Breast (tissue), 4 donors: ENCODE results near the genes ILKAP and PER2.

DNA sequence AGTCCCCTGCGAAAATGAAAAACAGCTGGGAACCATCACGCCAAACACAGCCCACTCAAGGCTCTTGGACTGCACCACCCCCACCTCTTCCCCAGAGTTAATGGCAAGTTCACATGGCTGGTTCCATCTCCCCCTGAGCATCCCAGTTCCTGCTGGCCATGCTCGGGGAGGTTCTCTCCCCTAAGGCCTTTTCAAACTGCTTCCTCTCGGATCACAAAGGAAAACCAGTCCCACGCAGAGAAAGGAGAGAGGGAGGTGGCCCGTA is 35.1 kb upstream of the MLPH start:
- PRO-cap, 3 experiments = no peak in any of the 3 experiments
- RRBS = no CpG with 5 or more reads among the region's 6 CpGs

- PRO-cap, 3 experiments = no peak in any of the 3 experiments
- RRBS = no CpG with 5 or more reads among the region's 8 CpGs
Measured at GRCh38 chr2:237496999-237497403, 9.9 kb downstream of the MLPH start.

DNA sequence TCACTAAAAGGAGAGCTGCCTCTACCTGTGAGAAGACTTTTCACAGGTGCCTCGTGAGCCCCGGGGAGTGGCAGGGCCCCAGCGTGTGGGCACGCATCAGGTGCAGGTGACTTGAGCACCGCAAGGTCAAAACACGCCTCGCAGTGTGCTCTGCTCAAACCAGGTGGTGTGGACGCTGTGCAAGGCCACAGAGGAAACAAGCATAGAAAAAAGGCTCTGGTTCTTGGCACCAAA is 10.3 kb downstream of the MLPH start:
- PRO-cap, 3 experiments = no peak in any of the 3 experiments
- RRBS = no CpG with 5 or more reads among the region's 8 CpGs

DNA sequence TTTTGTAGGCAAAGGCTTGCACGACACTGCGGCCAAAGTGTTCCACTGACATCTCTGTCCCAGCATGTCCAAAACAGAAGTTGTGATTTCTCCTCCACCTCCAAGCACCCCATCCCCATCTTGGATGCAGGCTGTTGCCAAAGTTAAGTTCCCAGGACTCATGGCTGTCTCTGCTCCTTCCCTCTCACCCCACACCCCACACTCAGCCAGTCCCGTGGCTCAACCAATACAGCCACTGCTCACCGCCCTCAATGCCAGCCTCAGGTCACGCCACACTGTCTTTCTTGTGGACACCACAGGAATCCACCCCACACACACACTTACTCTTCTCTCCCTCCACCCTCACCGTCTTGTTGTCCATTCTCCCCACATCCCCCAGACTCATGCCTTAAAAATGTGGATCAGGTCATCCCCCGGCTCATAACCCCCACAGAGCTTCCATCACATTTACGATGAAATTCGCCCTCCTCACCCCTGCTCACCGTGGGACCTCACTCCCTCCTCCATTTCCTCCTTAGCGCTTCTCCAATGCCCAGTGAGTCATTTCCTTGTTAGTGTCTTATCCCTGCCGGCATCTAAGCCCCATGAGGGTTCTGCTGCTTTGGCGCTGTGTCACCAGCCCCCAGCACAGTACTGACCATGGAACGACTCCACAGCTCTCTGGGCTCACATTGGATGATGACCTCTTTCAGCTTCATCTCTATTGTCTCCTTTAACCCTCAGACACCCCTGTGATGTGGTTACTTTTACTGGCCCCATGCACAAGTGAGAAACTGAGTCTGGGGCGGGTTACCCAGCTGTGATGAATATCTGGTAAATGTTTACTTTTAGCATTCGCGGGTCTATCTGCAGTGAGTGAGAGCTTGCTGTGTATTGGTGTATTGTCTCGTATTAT is 13.8 kb downstream of the MLPH start:
- PRO-cap, 3 experiments = no peak in any of the 3 experiments
- RRBS = no CpG with 5 or more reads among the region's 18 CpGs

- PRO-cap, 3 experiments = no peak in any of the 3 experiments
- RRBS = no CpG with 5 or more reads among the region's 17 CpGs
Measured at GRCh38 chr2:237549662-237550583, 16.5 kb upstream of the PRLH start.

DNA sequence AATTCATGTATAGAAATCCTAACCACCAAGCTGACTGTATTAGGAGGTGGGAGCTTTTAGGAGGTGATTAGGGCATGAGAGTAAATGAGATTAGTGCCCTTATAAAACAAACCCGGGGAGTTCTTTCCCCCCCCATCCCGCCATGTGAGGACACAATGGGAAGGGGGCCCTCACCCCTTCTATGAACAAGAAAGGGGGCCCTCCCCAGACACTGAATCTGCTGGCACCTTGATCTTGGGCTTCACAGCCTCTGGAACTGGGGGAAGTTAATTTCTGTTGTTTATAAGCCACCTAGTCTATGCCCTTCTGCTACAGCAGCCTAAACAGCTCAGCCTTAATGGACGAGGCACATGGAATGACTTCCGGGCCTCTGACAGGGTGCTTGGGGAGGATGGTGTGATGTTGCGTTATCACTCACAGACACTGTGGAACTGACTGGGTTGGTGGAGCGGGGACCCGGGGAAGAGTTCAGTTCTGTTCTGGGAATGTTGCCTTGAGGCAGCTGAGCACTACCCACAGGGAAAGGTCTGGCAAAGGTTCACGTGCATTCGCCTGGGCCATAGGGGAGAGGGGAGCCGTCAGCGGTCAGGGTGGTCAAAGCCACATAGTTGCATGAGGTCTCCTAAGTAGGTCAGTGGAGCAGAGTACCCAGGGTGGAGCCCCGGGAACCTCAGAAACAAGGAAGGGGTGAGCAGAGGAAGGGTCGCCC is 36.1 kb downstream of the LRRFIP1 start:
- PRO-cap, 3 experiments = no peak in any of the 3 experiments
- RRBS = 49% methylated on average over 3 of the region's 13 CpGs

- PRO-cap, 3 experiments = peak in 1 of 3 experiments; most common plus-strand start chr2:237731910 (in 1)
- RRBS = no CpG with 5 or more reads among the region's 6 CpGs
Measured at GRCh38 chr2:237731679-237731968, 67.0 kb upstream of the RBM44 start.

DNA sequence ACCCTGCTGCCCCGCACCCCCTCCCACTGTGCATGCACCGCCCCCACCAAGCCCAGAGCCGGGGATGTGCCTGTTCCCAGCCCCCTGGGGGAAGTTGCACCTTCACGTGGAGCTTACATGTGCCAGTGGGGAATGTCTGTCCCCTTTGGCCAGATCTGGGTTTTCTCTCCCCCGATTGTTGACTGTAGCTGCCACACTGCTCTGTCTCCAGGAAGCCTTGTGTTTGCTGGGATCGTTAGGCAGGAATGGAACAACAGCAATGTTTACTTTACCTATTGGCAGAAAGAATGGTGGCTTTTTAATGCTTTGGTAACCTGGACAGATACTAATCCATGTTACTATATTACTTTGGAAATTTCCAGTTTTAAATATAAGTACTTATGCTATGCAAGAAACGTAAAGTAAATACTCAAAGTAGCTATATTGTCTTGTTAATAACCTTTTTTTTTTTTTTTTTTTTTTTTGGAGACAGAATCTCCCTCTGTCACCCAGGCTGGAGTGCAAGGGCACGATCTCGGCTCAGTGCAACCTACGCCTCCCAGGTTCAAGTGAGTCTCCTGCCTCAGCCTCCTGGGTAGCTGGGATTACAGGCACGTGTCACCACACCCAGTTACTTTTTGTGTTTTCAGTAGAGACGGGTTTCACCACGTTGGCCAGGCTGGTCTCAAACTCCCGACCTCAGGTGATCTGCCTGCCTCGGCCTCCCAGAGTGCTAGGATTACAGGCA is 64.6 kb upstream of the RBM44 start:
- PRO-cap, 3 experiments = no peak in any of the 3 experiments
- RRBS = 40% methylated on average over 3 of the region's 15 CpGs

- PRO-cap, 3 experiments = no peak in any of the 3 experiments
- RRBS = no CpG with 5 or more reads among the region's 13 CpGs
Measured at GRCh38 chr2:237861935-237862609, 2.6 kb downstream of the RAMP1 start.

- PRO-cap, 3 experiments = no peak in any of the 3 experiments
- RRBS = no CpG with 5 or more reads among the region's 6 CpGs
Measured at GRCh38 chr2:237901141-237901627, 41.8 kb downstream of the RAMP1 start.

DNA sequence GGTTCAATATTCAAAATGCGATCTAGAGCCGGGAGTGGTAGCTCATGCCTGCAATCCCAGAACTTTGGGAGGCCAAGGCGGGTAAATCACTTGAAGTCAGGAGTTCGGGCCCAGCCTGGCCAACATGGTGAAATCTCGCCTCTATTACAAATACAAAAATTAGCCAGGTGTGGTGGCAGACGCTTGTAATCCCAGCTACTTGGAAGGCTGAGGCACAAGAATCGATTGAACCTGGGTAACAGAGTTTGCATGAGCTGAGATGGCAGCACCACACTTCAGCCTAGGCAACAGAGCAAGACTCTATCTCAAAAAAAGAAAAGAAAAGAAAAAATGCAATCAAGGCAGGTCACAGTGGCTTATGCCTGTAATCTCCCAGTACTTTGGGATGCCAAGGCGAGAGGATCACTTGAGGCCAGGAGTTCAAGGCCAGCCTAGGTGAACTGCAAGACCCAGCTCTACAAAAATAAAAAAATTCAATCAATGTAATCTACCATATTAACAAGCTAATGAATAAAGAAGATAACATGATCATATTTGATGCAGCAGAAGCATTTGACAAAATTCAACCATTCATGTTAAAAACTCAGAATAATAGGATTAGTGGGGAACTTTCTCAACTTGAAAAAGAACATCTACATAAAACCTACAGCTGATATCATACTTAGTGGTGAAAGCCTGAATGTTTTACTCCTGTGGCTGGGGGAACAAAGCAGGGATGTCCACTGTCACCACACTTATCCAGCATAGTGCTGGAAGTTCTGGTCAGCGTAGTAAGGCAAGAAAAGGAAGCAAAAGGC is 11.8 kb upstream of the ESPNL start:
- PRO-cap, 3 experiments = no peak in any of the 3 experiments
- RRBS = no CpG with 5 or more reads among the region's 9 CpGs

DNA sequence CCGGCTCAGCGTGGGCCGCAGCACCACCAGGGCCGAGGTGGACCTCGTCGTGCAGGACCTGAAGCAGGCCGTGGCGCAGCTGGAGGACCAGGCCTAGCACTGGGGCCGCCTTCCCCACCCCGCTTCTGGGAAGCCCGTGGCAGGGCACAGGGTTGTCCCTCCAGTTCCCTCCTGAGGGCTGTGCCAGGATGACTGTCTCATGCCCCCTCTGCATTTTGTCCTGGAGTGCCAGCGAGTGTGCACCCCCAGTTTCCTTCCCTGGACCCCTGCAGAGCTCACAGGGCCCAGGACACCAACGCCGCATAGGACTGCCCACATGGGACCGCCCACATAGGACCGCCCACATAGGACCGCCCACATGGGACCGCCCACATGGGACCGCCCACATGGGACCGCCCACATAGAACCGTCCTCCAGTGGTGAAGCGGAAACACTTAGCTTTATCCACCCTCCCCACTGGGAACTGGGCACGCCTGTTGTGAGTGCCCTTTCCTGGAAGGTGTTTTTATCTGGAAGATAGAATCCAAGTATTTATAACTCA is 1.8 kb upstream of the ESPNL start:
- PRO-cap, 3 experiments = no peak in any of the 3 experiments
- RRBS = no CpG with 5 or more reads among the region's 23 CpGs

- PRO-cap, 3 experiments = no peak in any of the 3 experiments
- RRBS = 81% methylated on average over 2 of the region's 25 CpGs
Measured at GRCh38 chr2:238142369-238143089, 4.1 kb downstream of the KLHL30 start.

GRCh38 chr2:238159093-238159615 is 384 bp downstream of the ERFE start:
- PRO-cap, 3 experiments = no peak in any of the 3 experiments
- RRBS = 2% methylated on average over 31 of the region's 50 CpGs

DNA sequence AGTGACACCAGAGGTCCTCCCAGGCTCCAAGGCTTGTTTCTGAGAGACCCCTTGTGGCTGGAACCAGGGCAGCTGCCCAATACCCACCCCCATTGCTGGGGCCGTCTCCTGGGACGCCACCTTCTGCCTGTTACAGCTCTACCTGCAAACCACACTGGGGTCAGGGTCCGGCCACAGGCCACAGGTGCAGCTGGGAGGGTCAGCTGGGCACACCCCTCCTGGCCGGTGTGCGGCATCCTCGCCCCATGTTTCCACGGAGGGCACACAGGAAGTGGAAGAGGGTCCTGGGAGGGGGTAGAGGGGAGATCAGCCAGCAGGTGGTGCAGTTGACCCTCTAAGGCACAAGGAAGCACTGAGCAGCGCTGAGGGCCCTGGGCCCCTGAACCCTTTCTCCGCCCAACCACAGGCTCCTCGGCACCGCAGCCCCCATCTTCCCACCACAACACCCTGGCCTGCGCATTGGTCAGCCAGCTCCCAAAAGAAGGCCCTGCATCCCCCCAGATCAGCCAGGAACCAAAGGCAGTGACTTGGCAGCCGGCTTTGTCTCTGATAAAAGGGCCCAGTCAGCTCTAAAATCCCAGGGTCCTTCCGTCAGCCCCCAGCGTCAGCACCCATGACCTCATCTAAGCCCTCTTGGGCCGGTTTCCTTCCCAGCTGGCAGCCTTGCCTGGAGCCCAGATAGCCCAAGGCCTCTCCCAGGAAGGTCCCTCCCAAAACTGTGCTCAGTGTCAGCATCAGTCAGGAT is 1.6 kb downstream of the ERFE start:
- PRO-cap, 3 experiments = no peak in any of the 3 experiments
- RRBS = 28% methylated on average over 2 of the region's 16 CpGs

DNA sequence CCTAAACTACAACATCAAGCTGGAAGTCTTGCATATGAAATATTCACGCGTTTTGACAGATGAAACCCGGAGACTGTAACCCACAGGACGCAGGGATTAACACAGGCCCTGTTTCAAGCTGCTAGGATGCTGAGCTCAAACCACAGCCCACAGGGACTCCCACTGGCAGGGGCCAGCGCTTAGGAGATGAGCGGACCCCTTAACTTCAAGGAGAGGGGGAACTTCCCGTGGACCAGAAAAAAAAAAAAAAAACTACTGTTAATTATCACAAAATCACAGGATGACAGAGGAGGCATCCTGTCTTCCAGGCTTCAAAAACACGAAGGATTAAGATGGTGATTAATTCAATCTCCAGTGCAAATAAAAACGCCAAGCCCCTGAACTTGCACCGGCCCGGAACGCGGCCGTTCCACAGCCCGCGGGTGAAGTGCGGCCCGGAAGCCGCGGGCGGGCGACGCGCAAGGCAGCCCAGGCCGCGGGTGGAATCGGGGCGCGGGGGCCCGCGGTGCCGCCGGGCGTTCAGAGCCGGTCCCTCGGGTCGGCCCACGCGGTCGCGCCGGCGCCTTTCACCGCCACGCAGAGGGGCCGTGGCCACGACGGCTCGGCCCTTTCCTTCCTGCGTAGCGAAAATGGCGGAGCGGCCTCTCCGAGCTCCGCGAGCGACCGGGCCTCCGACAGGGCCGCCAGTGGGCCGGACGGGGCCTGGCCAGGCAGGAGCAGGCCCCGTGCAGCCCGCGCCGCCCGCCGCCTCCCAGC is 665 bp downstream of the ILKAP start:
- PRO-cap, 3 experiments = peak in 1 of 3 experiments; most common plus-strand start position 412 of the sequence (in 1); most common minus-strand start position 540 of the sequence (in 1)
- RRBS = under 1% methylated on average over 37 of the region's 68 CpGs

- PRO-cap, 3 experiments = peak in 3 of 3 experiments; most common plus-strand start chr2:238203815 (in 2); most common minus-strand start chr2:238203695 (in 3)
- RRBS = 3% methylated on average over 36 of the region's 87 CpGs
Measured at GRCh38 chr2:238203426-238204597, at the start of gene ILKAP. TSS of gene ILKAP (minus strand) at chr2:238203695.

GRCh38 chr2:238288025-238288742 is at the start of gene PER2:
TSS of gene PER2 (minus strand) at chr2:238288610.
- PRO-cap, 3 experiments = peak in 3 of 3 experiments; most common plus-strand start chr2:238288307 (in 2); most common minus-strand start chr2:238288069 (in 2)
- RRBS = 3% methylated on average over 25 of the region's 77 CpGs

- PRO-cap, 3 experiments = peak in 3 of 3 experiments; most common plus-strand start chr2:238846567 (in 1); most common minus-strand start chr2:238847193 (in 3)
- RRBS = 6% methylated on average over 50 of the region's 101 CpGs
Measured at GRCh38 chr2:238846386-238847437, 1.2 kb upstream of the TWIST2 start.

- PRO-cap, 3 experiments = no peak in any of the 3 experiments
- RRBS = no CpG with 5 or more reads among the region's 14 CpGs
Measured at GRCh38 chr2:238854864-238855194, 6.9 kb downstream of the TWIST2 start.